Omental fat pad (tissue), 4 donors: ENCODE measurements around the genes GAB3, FUNDC2, F8A3 and H2AB3.

GRCh38 chrX:154418388-154419156, 7.2 kb downstream of the TAFAZZIN start:
- PRO-cap = no peak
- RAMPAGE, long total RNA, 4 experiments = no peak in any of the 4 experiments

DNA sequence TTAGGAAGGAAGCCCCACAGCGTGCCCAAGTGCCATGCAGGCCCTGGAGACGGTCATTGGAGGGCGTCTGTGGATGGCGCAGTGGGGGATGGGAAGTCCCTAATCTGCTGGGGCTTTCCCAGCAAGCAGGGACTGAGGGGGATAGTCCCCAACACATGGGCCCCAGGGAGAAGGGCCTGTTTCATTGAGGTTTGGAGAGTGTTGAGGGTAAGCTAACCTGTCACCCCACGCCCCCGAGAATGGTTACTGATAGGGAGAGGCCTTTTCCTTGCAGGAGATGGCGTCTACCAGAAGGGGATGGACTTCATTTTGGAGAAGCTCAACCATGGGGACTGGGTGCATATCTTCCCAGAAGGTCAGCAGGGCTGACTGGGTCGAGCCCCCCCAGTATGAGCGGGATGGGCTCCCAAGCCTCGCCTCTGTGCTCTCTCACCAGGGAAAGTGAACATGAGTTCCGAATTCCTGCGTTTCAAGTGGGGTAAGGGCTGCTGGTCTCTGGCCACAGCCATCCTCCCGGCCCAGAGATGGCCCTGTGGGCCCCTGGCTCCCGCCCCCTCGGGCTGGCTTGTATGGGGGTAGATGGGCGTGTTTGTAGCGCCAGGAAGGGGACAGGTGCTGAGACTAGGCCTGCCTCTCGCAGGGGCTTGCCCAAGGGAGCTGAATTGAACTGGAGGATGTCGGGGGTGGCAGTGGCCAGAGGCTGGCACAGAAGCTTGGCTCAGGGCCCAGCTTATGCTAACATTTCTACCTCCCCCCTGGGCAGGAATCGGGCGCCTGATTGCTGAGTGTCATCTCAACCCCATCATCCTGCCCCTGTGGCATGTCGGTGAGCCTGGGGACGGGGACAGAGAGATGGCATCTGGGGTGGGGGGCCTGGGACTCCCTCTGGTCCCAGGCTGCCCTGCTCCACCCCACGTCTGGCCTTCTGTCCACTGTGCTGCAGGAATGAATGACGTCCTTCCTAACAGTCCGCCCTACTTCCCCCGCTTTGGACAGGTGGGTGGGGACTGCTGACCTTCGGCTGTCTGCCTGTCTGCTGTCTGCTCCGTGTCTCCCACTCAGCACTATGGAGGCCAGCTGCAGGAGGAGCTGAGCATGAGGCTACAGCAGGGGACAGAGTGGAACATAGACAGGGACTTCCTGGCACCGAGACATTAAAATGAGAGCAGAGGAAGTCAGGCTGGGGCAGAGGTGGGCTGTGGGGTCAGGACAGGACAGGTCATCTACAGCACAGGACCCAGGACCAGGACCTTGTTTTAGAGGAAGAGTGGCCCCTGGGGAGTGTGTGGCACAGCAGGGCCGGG, 8.4 kb downstream of the TAFAZZIN start:
- PRO-cap = no peak
- RAMPAGE, long total RNA, 4 experiments = no peak in any of the 4 experiments

GRCh38 chrX:154459734-154460828, 2.0 kb downstream of the PLXNA3 start:
- PRO-cap = no peak
- RAMPAGE, long total RNA, 4 experiments = no peak in any of the 4 experiments

DNA sequence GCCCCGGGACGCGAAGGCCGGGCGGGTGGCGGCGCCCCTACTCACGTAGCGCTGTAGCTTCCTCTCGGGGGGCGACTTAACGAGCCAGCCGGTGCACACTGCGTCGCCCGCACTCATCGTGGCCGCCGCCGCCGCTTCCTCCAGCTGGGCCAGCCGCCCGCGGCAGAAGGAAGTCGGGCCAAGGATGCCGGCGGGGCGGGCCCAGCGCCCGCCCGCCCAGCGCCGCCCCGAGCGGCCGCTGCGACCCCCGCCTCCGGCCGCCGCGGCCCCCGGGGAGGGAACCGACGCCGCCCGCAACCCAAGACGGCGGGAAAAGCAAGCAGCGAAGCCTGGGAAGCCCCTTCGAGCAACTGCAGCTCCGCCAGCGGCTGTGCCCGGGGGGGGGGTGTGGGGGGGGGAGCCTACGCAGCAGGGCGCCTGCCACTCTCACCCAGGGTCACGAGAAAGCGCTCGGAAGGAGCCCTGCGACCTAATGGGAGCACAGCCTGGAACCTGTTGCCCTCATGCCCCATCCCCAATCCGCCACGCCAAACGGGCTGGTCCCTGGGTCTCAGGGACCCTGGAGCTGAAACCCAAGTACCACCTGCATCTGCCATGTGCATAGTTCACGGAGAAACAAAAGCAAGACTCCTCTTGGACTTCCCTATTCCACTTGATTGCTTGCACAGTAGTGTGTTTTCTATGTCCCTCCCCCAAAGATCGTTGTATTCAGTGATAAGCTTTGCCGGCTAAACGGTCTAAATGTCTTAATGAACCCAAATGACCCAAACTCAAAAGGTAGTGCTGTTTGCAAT, at the start of gene GAB3:
TSS of gene GAB3 (minus strand) at position 169 of the 794 bp plus-strand sequence.
- PRO-cap = no peak
- RAMPAGE, long total RNA, 4 experiments = start-site peak on the minus strand in 1 of 4 experiments, centred at position 147 of the sequence, 473 reads per replicate

GRCh38 chrX:155006965-155007327, 15.6 kb downstream of the F8 start:
- PRO-cap = no peak
- RAMPAGE, long total RNA, 4 experiments = no peak in any of the 4 experiments

DNA sequence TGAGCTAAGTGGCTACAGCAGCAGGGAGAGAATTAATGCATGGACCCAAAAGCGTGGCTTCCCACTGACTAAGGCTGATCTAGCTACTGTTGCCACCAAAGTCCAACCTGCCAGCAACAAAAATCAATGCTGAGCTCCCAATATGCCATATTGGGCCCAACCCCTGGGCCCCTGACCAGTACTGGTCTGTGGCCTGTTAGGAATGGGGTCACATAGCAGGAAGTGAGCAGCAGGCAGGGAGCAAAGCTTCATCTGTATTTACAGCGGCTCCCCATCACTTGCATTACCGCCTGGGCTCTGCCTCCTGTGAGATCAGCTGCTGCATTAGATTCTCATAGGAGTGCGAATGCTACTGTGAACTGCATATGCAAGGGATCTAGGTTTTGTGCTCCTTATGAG, 15.2 kb downstream of the F8 start:
- PRO-cap = no peak
- RAMPAGE, long total RNA, 4 experiments = no peak in any of the 4 experiments

GRCh38 chrX:155026750-155027707, at the start of gene FUNDC2:
Gene FUNDC2 (plus strand): TSS chrX:155026844.
- PRO-cap = unidirectional peak, plus-strand start at chrX:155027181
- RAMPAGE, long total RNA, 4 experiments = start-site peak on the plus strand in 3 of 4 experiments, at chrX:155026811-155027051 at its widest, 704 to 1,147 reads per replicate; start-site peak on the minus strand in 1 of 4 experiments, at chrX:155026887-155027376 at its widest, 10 reads per replicate

GRCh38 chrX:155188974-155189405, 27.3 kb upstream of the VBP1 start:
- PRO-cap = no peak
- RAMPAGE, long total RNA, 4 experiments = no peak in any of the 4 experiments

DNA sequence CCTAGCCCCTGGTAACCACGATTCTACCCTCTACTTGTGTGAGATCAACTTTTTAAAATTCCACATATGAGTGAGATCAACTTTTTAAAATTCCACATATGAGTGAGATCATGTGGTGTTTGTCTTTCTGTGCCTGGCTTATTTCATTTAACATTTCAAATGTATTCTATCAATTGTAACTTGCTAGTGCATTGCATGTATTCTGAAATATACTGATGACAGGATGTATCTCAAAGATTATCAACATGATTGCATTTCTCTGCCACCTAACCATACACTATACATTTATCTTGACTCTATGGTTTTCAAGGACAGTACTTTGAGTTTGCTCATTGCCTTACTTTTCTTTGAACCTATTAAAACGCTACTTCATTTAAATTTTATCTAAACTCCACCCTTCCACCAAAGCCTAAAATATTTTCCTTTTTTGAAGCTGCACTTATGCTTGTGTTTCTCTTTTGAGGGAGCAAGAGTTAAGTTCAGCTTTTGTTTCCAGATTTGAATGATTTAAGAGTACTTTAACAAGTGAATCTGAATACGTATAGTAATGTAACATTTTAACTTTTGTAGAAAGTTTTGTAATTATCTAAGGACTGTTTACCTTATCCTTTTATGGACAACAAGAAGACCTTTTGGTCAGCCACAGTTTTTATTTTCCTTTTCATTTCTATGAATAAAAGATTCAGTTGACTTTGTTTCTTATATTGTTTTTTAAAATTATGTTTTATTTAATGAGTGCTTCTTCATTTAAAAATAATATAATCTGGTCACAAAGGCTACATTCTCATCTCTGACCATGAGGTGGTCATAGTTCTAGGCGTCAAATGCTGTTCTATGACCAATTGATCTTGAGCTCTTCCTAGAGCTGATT, 12.5 kb upstream of the RAB39B start:
- PRO-cap = no peak
- RAMPAGE, long total RNA, 4 experiments = no peak in any of the 4 experiments

DNA sequence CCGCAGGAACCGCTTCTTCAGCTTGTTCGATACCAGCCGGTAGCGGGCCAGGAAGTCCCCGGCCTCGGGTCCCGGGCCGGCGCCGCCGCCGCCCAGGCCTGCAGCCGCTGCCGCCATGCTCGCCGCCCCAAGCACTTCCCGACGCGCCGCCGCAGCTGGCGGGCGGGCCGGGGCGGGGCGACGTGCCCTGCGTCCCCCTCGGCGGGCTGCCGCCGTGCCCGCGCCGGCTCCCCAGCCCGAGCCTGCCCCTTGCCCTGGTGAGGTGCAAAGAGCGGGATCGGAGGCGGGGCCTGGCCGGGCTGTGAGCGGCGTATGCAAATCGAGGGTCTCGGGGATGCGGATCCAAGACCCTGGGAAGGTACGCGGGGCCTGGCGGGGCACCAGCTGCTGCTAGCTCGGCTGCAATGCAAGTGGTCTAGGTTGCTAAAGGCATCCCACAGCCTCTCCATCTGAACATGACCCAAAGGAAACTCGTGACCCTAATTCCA, at the start of gene F8A3:
TSS of gene F8A3 (minus strand) at position 137 of the 488 bp plus-strand sequence.
- PRO-cap = no peak
- RAMPAGE, long total RNA, 4 experiments = no peak in any of the 4 experiments

- PRO-cap = no peak
- RAMPAGE, long total RNA, 4 experiments = no peak in any of the 4 experiments
These were observed at the start of gene H2AB3 for GRCh38 chrX:155459798-155460156. Gene H2AB3 (minus strand): TSS chrX:155460005.

DNA sequence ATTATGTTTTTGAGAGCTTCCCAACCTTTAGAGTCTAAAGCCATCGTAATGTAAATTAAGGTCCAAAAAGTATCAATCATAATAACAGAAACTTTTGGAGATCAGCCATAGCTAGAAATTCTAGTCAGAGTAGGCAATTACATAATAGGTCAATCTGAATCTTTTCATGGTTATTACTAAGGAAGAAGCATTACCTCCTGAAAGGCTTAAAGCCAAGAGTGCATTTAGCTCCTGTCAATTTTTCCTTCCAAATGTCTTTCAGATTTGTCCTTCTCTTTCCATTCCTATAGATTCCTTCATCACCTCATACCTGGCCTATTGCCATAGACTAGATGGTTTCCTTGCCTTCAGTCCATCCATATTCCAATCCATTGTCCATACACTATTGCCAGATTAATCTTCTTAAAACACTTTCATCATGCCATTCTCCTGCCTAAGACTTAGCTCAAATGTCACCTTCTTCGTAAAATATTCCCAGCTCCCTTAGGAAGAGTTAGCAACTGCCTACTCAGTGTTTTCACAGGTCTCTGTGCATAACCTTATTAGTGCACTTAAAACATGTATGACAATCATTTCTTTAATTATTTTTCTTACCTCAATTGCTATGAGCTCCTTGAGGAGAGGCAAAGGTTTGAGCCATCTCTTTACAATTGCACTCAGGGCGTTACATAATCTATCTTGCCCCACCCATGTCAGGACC, 52.8 kb upstream of the SPRY3 start:
- PRO-cap = no peak
- RAMPAGE, long total RNA, 4 experiments = no peak in any of the 4 experiments

DNA sequence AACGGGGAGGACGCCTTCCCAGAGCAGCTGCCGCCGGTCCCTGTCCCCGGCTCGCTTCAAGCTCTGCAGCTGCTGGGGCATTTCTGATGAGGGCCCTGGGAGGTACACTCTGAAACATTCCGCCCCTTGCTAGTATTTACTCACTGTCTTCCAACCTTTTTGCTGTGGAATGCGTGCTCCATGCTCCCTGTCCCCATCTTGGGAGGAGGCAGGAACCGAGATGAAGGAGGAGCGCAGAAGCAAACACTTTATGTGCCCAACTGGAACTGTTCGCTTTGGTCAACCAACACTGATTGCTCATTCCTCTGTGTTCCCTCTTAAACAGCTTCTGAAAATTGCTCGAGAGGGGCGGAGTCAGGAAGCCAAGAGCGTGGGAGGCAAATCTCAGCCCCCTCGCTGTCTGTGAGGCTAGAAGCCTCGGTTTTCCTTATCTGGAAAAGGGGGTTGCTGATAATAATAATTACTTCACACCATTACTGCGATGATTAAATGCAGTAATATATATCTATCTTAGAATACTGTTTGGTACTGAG, 6.4 kb upstream of the VAMP7 start:
- PRO-cap = no peak
- RAMPAGE, long total RNA, 4 experiments = no peak in any of the 4 experiments